ENCODE results near the gene ANKMY1.

DNA sequence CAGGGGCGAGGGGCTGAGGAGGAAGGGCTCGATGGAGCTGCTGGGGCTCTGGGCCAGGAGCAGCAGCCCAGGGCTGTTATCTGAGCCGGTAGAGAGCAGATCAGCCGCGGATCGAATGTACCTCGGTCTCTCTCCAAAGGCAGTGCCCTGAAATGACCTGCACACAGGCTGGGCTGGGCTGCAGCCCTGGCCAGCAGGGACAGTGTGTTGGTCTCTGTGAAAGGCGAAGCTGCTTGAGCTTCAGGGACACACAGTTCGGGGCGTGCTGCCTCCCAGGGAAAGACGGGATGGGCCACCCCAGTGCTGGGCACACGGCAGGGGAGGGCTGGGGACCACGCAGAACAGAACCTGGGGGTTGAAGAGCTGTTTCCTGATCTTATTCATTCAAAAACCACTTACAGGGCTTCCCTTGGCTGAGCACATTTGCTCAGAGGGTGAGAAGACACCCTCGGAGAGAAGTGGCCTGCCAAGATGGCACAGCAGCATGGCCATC, 290.5 kb upstream of the HDAC4 start:
- PRO-cap, result no peak
- RAMPAGE, long total RNA, result no peak
- RRBS, result no CpG with 5 or more reads among the region's 14 CpGs

DNA sequence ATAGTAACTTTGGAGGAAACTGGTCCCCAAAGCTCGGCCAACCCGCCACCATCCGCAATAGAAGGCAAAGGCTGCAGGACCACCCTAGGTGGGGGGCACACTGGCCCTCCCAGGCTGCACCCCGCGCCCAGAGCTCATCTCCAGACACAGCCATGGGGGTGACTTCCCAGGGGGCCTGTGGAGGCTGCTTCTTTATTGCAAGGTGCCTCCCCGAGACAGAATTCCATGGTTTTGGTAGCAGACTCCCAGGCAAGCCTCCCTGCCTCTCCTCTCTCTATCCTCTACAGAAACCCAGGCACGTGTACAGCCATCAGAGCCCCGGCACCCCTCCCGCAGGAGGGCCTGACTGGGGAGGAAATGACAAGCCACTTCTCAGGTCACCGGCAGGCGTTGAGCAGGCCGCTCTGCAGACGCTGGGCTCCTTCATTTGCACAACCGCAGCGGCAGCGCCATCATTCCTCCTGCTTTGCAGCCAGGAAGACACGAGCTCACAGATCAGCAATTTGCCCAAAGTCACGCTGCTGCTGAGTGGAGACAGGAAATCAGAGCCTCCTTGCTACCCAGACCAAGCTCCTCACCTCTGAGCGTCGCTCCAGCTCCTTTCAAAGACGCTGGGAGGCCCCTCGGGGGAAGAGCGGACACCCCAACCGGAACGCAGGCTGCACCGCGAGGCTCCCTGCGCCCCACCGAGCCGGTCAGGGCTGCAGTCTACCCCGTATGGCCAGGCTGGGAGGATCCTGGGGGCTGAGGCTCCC, 80.1 kb downstream of the NDUFA10 start:
- PRO-cap, result no peak
- RAMPAGE, long total RNA, result no peak
- RRBS, result 22% methylated on average over 10 of the region's 31 CpGs

GRCh38 chr2:239954195-239954726, 70.9 kb downstream of the NDUFA10 start:
- PRO-cap, result no peak
- RAMPAGE, long total RNA, result no peak
- RRBS, result no CpG with 5 or more reads among the region's 8 CpGs

GRCh38 chr2:240236302-240236928, 96.0 kb upstream of the OTOS start:
- PRO-cap, result no peak
- RAMPAGE, long total RNA, result no peak
- RRBS, result 7% methylated on average over 2 of the region's 9 CpGs

DNA sequence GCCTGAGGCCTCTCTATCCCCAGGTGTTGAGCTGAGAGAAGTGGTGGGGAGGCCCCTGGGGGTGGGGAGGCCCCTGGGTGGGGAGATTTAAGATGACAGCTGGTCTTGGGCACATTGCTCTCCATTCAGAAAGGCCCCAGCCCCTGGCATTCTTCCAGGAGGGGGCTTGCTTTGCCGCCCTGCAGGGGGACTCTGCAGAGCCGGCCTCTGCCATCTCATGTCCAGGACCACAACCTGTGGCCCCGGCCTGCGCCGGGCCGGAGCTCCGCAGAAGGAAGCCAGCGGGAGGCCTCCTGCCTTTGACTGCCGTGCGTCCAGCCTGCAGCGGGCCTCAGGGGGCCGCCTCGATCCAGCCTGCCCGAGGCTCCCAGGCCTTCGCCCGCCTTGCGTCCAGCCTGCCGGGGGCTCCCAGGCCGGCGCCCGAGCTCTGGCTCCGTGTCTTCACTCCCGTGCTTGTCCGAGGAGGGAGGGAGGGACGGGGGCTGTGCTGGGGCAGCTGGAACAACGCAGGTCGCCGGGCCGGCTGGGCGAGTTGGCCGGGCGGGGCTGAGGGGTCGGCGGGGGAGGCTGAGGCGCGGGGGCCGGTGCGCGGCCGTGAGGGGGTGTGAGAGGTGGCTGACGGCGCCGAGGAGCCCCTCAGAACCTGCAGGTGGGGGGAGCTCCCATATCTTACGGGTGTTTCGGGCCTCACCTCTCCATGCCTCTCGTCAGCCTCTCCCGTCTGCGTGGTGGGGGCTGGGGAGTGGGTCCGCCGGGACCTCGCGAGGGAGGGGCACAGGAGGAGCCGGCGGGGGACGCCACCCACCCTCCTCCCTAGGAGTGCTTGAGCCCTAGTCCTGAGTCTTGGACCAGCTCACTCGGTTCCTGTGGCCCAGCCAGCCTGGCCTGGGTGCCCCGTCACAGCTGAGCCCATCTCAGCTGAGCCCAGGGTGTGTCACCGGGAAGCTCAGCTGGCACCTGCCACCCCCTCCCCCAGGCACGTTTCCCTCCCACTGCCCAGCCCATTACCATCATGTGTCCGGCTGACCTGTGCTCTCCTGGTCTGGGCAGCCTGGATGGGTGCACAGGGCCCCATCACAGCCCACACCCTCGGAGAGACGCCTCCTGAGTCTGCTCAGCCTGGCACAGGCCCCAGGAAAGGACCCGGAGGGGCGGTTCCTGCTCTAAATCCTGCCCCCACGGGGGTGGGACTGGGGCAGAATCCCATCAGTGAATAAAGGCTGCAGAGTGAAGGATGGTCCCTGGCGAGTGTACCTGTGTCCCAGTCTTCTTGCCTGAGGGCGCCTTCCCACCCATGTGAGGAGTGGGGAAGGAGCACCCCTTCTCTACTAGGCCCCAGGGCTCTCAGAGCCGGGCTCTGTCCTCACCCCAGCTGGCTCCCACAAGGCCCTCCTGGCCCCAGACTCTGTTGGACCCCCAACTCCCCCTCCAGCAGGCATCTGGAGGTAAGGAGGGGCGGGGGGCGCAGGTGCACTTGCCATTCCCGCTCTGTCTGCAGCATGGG, 20.7 kb downstream of the GPC1 start:
- PRO-cap, result no peak
- RAMPAGE, long total RNA, result no peak
- RRBS, result 10% methylated on average over 15 of the region's 71 CpGs

- PRO-cap, result no peak
- RAMPAGE, long total RNA, result no peak
- RRBS, result 92% methylated on average over 5 of the region's 49 CpGs
Observed at GRCh38 chr2:240465338-240466598, 30.3 kb downstream of the GPC1 start.

DNA sequence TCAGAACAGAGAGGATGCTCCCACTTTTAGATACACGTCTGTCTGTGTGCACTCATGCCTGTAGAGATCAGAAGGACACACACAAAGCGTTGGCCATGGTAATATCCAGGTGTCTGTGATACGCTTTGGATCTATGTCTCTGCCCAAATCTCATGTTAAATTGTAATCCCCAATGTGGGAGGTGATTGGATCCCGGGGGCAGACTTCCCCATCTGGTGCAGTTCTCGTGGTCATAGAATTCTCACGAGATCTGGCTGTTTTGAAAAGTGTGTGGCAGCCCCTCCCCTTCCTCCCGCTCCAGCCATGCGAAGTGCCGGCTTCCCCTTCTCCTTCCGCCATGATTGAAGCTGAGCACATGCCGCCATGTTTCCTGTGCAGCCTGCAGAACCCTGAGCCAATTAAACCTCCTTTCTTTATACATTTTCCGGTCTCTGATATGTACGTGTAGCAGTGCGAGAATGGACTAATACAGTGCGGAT, 42.4 kb downstream of the GPC1 start:
- PRO-cap, result no peak
- RAMPAGE, long total RNA, result no peak
- RRBS, result 82% methylated on average over 6 of the region's 15 CpGs

DNA sequence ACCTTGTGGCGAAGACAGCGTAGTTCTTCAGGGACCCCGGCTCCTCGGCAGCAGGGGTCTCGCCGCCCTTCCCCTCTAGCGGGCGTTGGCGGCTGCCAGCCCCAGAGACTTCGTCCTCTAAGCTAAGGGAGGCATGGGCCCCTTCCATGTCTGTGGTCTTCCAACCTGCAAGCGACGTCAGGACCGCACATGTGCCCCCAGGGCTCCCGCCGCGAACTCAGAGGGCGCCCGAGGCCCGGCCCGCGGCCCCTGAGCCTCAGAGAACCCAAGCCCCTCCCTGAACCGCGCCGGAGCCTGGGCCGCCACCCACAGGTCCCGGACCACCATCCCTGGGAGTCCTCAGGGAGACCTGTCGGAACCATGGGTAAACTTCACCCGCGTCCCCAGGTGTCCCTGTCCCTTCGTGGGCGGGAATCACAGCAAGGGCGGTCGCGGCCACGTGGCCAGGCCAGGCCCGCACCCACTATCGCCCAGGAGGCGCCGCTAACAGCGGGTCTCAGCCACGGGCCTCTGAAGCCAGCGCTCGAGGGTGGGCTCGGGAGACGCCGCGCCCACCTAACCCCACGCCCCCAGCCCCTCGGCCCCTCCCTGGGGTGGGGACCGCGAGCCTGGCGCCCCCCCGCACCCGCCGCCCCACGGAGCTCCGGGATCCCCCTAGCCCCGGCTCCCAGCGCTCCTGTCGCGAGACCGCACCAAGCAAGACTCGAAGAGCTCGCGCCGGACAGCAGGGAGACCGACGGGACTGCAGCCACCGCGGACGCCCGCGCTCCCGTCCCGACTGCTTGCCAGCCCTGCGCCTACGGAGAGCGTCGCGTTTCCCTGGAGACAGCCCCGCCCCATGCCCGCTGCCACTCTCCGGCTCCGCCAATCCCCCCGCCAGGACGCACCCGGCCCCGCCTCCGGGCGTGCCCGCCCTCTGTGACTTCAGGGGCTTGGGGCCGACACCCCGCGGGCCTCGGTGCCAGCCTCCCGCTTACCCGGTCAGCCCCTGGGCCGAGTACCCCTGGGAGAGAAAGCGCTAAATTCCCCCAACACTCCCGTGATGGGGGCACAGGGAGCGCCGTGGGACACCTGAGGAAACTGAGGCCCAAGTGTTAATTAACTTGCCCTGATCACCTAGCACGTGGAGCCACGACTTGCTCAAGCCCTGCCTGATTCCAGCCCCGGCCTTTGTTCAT, at the start of gene ANKMY1:
Gene ANKMY1, minus strand, starts transcription at position 801 of the 1,178 bp plus-strand sequence.
- PRO-cap, result no peak
- RAMPAGE, long total RNA, result no peak
- RRBS, result 15% methylated on average over 26 of the region's 105 CpGs

GRCh38 chr2:240559663-240560060, 495 bp upstream of the DUSP28 start:
- PRO-cap, result no peak
- RAMPAGE, long total RNA, result no peak
- RRBS, result no CpG with 5 or more reads among the region's 2 CpGs

GRCh38 chr2:240775703-240776509, 44.1 kb downstream of the KIF1A start:
- PRO-cap, result no peak
- RAMPAGE, long total RNA, result no peak
- RRBS, result no CpG with 5 or more reads among the region's 17 CpGs

DNA sequence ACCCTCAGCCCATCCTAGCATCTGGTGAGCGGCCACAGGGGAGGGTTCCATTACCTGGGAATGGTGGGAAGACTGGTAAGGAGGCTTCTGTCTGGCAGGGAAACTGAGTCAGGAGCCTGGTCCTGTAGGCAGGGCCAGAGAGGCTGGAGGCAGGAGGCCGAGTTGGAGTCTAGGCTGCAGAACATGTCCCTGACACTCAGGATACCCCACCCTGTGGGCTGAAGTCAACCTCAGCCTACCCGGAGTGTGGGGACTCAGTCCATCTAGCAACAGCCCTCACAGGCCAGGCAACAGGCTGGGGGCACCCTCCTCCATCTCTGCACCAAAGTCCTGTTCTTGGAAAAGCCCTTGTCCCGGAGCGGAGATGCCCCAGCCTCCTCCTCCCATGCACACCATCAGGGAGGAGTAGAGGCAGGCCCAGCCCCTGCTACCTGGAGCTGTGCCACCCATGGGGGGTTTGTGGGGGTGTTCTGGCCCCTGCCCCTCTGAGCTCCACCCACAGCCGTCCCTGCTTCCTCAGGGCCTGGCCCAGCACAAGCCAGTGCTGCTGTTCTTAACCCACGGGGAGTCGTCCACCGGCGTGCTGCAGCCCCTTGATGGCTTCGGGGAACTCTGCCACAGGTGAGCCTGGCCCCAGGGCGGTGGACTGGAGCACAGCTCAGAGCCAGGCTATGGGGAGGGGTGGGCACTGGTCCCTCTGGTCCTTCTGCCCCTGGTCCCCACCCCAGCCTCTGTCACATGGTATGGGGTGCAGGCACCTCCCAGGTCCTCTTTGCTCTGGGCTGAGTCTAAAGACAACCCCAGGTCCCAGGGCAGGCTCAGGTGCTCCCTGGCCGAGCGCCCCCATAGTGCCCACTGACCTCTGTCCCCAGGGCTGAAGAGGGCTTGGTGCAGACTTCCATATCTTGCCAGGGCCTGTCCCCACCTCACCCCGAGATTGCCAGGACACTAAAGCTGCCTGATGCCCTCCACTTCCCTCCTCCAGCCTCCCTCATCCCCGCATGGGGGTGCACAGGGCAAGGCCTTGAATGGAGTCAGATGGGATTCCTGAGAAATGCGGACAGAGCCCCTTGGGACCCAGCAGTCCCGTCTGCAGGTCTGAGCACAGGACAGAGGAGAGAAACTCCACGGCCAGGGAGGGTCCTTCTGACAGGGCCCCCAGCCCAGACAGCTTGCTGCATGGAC, 2.6 kb downstream of the AGXT start:
- PRO-cap, result no peak
- RAMPAGE, long total RNA, result no peak
- RRBS, result 79% methylated on average over 2 of the region's 19 CpGs

DNA sequence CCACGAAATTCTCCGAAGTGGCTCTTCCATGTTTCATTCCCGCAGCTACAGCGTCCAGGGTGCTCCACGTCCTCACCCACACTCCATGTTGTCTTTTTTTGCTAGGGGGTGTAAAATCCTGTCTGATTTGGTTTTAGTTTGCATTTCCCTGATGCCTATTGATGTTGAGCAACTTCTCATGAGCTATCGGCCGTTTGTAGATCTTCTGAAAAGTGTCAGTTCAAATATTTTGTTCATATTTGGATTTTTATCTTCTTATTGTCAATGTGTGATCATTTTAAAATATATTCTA, 11.5 kb downstream of the AGXT start:
- PRO-cap, result no peak
- RAMPAGE, long total RNA, result no peak
- RRBS, result no CpG with 5 or more reads among the region's 7 CpGs

GRCh38 chr2:240967207-240967895, 31.1 kb upstream of the SNED1 start:
- PRO-cap, result no peak
- RAMPAGE, long total RNA, result no peak
- RRBS, result no CpG with 5 or more reads among the region's 26 CpGs

GRCh38 chr2:241053299-241054404, 48.4 kb downstream of the MTERF4 start:
- PRO-cap, result no peak
- RAMPAGE, long total RNA, result no peak
- RRBS, result no CpG with 5 or more reads among the region's 12 CpGs

GRCh38 chr2:241055996-241056512, 46.0 kb downstream of the MTERF4 start:
- PRO-cap, result no peak
- RAMPAGE, long total RNA, result no peak
- RRBS, result no CpG with 5 or more reads among the region's 4 CpGs

- PRO-cap, result no peak
- RAMPAGE, long total RNA, result no peak
- RRBS, result no CpG with 5 or more reads among the region's 5 CpGs
Observed at GRCh38 chr2:241084652-241085296, 17.3 kb downstream of the MTERF4 start.

DNA sequence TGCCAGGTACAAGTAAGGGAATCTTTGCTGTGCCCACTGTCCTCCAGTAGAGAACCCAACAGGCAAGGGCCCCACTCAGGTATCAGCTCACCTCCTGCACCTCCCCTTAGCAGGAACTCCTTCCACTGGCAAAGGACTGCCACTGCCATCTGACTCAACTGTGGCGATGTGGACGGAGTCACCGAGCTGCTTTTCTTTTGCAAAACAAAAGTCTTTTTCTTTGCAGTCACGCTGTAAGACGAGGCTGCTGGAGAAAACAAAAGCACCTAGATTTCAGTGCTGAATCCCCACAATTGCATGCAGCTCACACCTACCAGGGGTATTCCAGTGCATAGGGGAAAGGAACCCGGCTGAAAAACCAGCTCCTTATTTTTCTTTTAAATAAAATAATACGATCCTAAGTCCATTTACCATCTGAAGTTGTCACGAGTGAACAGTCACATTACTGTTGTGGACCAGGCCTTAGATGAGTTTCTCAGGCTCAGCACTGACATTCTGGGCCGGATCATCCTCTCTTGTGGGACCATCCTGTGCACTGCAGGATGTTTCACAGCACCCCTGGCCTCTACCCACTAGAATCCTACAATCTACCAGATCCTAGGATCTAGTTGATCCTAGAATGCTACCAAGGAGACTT, 7.8 kb downstream of the MTERF4 start:
- PRO-cap, result no peak
- RAMPAGE, long total RNA, result no peak
- RRBS, result no CpG with 5 or more reads among the region's 9 CpGs

DNA sequence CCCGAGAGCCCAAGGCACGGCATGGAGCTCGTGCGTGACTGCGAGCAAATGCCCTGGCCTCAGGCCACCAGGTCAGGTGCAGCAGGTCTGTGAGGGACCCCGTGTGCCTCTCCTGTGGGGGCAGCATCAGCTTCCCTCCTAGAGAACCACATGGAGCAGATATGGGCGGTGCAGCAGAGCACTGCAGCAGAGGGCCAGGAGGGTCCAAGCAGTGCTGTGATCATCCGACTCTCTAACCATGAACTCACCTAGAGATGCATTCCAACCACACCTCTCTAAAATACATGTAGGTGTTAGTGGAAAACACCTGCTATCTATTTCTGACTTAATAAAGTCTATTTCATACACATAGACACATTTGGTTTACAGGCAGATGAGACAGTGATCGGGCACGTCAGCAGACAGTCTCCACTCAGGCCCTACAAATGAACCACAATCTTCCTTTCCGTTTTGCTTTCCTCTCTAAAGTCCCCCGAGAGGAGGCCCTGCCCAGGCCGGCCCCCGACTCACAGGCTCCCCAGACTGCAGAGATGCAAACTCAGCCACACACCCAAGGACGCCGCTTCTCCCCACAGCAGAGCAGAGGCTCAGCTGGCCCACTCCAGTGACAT, 9.2 kb upstream of the MTERF4 start:
- PRO-cap, result no peak
- RAMPAGE, long total RNA, result no peak
- RRBS, result no CpG with 5 or more reads among the region's 16 CpGs

GRCh38 chr2:241228603-241229598, 40.4 kb downstream of the ANO7 start:
- PRO-cap, result no peak
- RAMPAGE, long total RNA, result no peak
- RRBS, result no CpG with 5 or more reads among the region's 26 CpGs

DNA sequence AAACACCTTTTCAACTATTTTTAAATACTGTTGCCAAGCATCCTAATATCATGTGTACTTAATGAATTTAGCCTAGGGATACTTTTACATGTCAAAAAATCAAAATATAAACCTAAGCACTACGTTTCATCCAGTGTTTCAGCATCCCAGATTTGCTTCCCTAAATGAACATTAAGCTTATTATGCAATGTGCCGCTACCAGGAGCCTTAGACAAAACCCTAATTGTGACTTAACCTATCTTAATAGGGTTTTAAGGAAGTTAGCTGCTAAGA, 1.4 kb downstream of the HDLBP start:
- PRO-cap, result no peak
- RAMPAGE, long total RNA, result no peak
- RRBS, result no CpG with 5 or more reads among the region's 2 CpGs

All from lung (tissue), 4 donors.